Mucosa of descending colon (tissue), 1 donor: ENCODE results near the genes B4GALNT2, ZNF652 and NGFR.

- PRO-cap: no peak
Measured at GRCh38 chr17:48998158-48998489, 939 bp downstream of the IGF2BP1 start.

DNA sequence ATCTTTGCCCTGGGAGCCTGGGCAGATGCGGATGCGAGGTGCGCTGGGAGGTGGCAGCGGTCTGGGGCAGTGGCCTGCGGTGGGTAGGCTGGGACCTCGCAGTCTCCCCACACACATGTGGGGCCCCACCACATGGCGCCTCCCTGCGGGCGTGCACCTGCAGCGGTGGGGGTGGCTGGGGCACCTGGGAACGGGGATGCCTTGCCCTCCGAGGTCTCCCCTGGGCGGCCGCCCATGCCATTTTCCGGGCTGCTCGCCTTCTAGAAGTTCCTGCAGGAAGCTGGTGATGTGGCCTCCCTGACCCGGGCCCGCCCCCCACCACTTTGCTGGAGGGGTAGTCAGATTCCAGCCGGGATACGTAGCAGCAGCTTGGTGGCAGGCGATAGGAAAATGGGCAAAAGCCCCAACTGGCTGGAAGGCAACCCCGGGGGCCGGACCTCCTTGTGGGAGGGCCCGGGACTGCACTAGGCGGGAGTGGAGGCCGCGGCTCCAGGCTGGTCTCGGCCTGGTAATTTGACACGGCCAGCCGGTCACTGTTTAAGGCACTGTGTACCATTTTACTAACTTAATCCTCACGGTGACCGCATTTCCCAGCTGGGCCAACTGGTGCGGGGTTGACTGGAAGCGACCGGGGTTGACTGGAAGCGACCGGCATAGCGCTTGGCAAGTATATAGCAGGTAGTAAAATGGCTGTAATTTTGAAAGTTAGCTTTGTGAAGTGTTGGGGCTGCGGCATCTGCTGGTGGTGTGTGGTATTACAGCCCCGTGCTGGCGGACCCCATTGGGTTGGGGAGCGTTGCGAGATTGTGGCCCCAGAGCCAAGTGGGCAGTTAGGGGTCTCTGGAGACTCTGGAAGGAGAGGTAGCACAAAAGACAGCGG lies 38.5 kb downstream of the IGF2BP1 start:
- PRO-cap: no peak

DNA sequence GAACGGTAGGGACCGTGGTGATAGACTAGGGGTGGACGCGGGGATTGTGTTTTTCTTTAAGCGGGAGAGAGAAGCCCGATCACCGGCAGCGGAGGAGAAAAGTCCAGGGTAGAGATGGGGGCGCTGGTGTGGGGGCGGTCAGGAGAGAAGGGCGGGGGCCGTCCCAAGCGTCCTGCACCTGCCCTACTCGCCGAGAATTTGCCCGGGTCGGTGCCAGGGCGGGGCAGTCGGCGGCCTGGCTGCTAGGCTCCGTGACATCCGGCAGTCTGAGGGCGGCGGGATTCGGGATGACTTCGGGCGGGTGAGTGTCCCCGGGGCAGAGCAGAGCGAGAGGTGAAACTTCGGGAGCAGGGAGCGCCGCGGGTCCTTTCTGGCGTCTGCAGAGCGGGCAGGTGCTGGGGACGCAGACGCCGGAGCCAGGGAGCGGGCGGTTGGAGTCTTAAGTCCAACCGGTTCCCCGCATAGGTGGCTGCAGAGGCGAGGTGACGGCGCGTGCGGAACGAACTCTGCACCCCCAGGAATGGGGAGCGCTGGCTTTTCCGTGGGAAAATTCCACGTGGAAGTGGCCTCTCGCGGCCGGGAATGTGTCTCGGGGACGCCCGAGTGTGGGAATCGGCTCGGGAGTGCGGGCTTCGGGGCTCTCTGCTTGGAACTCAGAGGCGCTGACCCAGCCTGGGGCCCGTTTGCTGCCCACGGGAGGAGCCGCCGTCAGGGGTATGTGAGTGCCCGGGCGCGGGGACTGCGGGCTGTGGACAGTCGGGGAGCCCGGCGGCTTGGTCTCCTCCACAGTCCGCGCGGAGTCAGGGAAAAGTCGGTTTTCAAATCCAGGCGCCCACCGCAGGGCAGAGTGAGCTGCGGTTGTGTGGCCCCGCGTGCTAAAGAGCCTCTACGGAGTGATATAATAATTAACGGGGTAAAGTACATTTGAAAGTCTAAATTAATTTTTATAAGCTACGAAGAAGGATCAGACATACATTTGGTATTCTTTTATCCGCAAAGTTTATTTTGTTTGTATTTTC lies at the start of gene B4GALNT2:
Gene B4GALNT2 (plus strand): TSS at position 264 of the 1,019 bp plus-strand sequence.
- PRO-cap: bidirectional peak, plus-strand start at position 264 of the sequence, minus-strand start at position 200 of the sequence; bidirectional peak, plus-strand start at position 468 of the sequence, minus-strand start at position 379 of the sequence

- PRO-cap: bidirectional peak, plus-strand start at chr17:49193079, minus-strand start at chr17:49192914
Measured at GRCh38 chr17:49192996-49193217, 17.5 kb downstream of the GNGT2 start.

GRCh38 chr17:49216995-49217714 lies 6.6 kb downstream of the ABI3 start:
- PRO-cap: no peak

GRCh38 chr17:49227272-49227630 lies 3.3 kb downstream of the PHOSPHO1 start:
- PRO-cap: no peak

GRCh38 chr17:49231821-49232032 lies 1.1 kb upstream of the PHOSPHO1 start:
- PRO-cap: no peak

DNA sequence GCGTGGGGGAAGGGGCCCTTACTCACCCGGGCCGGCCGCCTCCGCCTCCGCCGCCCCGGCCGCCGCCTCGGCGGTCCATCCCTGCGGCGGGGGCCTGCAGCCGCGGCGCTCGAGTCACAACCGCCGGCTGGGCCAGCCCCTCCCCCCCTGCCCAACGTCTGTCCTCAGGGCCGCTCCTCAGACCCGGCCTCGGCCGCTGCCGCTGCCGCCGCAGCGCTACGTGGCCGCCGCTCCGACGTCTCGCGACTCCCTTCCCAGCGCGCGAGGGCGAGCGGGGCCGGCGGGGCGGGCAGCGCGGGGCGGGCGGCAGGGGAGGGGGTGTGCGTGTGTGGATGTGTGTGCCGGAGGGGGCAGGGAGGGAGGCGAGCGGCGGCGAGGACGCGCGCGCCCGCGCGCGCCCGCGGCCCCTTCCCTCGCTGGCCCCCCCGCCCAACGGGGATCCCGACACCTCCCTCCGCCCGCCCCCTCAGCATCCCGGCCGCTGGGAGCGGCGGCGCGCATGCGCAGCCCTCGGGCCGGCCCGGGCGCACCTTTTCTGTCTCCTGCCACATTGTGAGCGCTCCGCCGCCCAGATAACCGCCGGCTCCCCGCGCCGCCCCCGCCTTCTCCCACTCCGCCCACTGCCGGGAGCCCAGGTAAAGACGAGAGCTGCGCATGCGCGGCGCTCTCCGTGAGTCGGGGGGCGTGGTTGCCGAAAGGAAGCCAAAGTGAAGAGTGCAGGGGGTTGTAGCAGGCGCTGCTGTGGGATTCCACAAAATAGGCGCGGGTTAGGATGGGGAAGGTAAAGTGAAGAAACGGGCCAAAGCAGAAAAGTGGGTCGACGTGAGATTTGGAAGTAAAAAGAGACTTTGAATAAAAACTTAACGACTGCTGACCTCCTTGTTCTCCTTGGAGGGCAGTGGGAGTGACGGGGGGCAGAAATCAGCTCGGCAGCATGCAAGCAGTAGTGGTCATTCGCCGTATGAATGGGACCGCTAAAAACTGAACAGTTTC lies at the start of gene ZNF652:
Gene ZNF652 (minus strand): TSS at position 368 of the 993 bp plus-strand sequence.
- PRO-cap: unidirectional peak, minus-strand start at position 83 of the sequence; bidirectional peak, plus-strand start at position 705 of the sequence, minus-strand start at position 129 of the sequence

GRCh38 chr17:49388086-49388712 lies 26.1 kb upstream of the ZNF652 start:
- PRO-cap: bidirectional peak, plus-strand start at chr17:49388500, minus-strand start at chr17:49388330

- PRO-cap: bidirectional peak, plus-strand start at chr17:49495293, minus-strand start at chr17:49495177
Measured at GRCh38 chr17:49495013-49495544, at the start of gene NGFR. Gene NGFR, plus strand, starts transcription at chr17:49495293.

- PRO-cap: no peak
Measured at GRCh38 chr17:49498084-49498254, 2.9 kb downstream of the NGFR start.

GRCh38 chr17:49516086-49516614 lies 21.1 kb downstream of the NGFR start:
- PRO-cap: no peak

- PRO-cap: no peak
Measured at GRCh38 chr17:49602896-49603575, 27.4 kb downstream of the NXPH3 start.

- PRO-cap: no peak
Measured at GRCh38 chr17:49708631-49709410, 1.1 kb upstream of the SLC35B1 start.

- PRO-cap: no peak
Measured at GRCh38 chr17:49714913-49715572, 7.3 kb upstream of the SLC35B1 start.

DNA sequence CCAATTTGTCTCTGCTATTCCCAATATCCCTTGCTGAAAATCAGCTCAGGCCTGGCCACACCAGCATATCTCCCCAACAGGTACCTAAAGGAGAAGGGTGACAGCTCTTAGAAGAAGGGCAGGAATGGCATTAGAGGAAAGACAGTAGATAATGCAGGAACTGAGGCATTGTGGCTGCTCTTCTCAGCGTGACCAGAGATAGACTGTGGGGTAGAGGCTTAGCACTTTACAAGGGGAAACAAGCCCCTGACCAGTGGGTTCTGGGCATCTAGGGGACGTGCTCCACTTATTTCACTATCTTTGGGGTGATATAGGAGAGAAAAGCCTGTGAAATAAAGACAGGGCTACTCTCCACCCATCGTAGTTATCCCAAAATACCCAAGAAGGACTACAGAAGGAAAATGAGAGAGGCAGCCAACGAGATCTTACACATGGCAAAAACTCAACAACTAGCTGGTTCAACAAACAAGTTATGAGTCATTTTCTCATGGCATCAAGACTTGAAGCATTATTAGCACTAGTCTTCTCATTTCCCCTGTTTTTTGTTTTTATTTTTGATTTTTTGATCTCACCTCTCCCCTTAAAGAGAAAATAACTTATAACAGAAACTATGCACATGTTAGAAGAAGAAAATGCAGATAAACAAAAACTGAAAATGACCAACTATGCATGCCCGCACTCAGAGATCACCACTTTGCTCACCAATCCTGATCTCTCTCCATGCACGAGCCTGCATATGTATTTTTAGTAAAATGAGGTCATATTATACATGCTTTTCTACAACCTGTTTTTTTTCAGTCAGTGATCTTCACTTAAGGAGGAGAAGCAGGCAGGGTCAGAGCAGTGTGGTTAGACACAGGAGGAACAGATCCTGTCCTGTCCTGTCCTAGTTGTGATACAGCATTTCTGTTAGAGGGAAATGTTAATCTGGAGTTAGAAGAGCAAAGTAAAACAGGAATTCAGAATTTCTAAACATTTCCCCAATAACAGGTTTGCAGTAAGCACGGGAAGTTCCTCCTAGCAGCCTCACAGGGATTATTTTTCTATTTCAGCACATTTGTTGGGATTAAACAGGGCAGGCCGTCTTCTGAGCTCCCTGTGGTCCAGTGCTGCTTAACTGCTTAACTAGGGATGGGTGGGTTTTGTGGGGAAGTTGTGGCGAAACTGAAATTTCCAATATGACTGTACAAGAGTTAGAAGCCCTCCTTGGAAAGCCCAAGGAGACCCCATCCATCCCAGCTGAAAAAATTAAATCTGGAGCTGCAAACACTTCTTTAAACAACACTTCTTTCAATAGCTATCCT lies 22.7 kb downstream of the FAM117A start:
- PRO-cap: no peak

- PRO-cap: bidirectional peak, plus-strand start at chr17:49764479, minus-strand start at chr17:49764131
Measured at GRCh38 chr17:49764330-49764820, 444 bp upstream of the FAM117A start.

DNA sequence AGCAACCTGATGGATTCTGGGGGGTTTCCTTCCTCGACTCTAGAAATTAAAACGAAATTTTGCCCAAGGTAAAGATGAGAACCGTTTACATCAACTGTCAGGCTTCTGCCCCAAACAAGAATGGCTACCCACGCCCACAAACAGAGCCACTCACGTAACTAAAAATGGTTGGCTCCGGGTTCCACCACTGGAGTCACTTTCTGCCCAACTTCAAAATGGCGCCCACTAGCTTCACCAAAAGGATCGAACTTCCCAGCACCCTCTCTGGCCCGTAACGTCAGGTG lies 196 bp upstream of the KAT7 start:
- PRO-cap: bidirectional peak, plus-strand start outside the sequence, minus-strand start at position 122 of the sequence

DNA sequence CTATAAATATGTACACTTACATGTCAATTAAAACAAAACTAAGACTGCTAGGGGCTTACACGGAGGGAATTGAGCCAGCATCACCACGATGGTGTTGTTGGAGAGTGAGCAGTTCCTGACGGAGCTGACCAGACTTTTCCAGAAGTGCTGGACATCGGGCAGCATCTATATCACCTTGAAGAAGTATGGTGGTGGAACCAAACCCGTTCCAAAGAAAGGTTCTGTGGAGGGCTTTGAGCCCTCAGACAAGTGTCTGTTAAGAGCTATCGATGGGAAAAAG lies 6.7 kb downstream of the KAT7 start:
- PRO-cap: no peak

- PRO-cap: no peak
Measured at GRCh38 chr17:49805216-49805771, 16.8 kb downstream of the KAT7 start.